Monocyte (primary cell): ENCODE measurements around the gene PTGES.

DNA sequence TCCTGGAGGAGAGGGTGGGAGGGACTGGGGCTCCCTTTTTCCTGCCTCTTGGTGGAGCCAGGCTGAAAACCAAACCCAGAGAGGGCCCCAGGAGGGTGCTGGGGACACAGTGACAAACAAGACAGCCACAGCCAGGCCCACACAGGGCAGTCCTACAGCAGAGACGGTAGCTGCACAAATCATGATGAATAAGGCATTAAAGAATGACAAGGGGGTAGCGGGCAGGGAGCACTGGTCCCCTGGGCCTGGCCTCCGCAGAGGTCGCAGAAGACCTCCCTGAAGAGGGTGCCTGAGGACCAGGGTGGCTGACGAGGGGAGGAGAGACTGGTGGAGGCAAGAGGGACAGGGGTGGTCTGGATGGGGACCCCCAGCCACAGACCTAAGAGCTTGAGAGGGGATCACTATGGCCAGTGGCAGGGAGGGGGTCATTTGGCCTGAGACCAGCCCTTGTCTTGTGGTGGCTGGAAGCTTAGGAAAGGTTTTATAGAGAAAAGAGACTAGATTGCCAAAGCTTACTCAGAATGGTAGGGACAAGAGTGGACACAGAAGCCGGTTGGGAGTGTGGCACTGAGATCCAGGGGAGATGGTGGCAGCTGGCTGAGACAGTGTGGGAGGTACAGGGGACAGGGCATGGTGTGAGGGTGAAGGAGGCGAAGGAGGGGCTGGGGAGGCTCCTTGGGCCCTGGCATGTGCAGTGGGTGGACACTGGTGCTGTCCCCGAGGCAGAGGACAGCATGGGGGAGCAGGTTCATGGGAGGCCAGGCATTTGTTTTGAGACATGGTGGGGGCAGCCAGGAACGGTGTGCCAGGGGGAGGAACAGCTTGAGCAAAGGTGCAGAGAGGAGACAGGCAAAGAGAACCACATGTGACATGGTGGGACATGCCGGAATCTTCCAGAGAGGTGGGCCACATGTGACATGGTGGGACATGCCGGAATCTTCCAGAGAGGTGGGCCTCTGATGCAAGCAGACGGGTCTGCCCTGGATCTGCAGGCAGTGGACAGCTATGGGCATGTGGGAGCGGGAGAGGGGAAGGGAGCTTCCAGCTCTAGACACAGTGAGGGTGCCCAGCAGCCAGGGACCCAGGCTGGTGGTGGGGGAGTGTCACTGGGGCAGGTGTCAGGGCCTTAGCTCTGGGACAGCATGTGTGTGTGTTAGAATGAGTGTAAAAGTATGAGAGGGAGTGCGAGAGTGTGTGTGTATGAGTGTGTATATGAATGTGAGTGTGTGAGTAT, 122.9 kb downstream of the C9orf50 start:
- PRO-cap, 2 experiments = no peak in any of the 2 experiments

DNA sequence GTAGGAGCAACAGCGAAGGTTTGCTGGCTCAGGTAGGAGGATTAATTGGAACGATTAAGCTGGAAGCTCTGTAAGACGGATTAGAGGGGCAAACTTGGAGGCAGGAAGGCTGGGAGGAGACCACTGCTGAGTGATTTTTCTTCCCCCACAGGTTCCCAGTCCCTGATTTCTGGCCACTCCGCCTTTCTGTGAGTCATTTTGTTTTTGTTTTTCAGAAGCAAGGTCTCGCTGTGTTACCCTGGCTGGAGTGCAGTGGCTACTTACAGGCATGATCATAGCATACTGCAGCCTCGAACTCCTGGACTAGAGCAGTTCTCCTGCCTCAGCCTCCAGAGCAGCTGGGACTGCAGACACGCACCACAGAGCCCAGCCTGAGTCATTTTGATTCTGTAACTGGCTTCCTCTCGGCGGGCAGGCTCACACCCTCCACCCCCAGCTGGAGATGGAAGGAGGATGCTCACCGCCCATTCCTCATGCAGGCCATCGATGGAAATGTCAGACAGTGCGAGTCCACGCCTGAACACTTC, 117.7 kb downstream of the C9orf50 start:
- PRO-cap, 2 experiments = no peak in any of the 2 experiments

DNA sequence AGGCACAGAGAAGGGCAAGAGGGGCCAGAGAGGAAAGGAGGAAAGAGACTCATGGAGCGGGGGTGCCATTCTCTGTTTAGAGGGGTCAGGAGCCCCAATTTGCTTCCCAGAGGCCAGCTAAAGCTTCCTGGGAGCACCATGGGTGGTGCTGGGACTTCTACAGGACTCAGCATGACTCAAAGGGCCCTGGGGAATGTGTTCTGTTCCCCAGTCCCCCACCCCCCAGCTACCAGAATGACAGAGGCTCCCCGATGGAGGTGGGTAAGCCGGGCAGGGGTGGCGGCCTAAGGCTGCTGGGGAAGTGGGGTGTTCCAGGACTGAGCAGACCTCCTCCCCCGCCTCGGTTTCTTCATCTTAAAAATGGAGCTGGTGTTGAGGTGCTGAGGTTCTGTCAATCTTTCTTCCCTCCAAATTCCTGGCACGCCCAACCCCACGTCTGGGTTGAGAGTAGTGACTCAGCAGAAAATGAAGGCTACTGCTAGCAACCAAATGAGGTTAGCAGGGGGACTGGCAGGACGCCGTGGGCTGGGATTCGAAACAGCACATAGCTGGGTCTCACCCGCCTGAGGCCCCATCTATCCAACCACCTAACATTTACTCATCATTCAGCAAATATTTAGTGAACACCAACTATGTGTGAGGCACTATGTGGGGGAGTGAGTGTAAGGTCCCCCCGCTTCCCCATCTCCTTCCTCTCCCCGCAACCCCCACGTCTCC, 50.4 kb downstream of the C9orf50 start:
- PRO-cap, 2 experiments = peak in 1 of 2 experiments; most common plus-strand start position 513 of the sequence (in 1)

DNA sequence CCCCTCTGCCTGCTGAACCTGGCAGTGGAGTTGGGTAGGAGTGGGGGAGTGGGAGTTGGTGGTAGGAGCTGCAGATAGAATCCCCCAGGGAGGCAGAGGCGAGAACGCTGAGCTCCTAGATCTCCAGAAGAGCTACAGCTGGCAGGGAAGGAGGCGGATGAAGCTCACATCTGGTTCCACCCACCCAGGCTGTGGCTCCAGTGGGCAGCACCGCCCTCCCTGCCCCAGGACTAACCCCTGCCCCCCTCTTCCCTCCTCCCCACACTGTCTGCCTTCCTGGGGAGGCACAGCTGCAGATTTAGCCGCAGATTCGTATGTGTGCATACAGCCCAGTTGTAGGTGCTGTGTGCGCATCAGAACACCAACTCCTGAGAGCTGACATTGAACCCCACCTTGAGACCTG, 34.2 kb downstream of the C9orf50 start:
- PRO-cap, 2 experiments = no peak in any of the 2 experiments

GRCh38 chr9:129607486-129608074, 13.3 kb downstream of the C9orf50 start:
- PRO-cap, 2 experiments = peak in 2 of 2 experiments; most common plus-strand start chr9:129607996 (in 2); most common minus-strand start chr9:129607791 (in 2)

DNA sequence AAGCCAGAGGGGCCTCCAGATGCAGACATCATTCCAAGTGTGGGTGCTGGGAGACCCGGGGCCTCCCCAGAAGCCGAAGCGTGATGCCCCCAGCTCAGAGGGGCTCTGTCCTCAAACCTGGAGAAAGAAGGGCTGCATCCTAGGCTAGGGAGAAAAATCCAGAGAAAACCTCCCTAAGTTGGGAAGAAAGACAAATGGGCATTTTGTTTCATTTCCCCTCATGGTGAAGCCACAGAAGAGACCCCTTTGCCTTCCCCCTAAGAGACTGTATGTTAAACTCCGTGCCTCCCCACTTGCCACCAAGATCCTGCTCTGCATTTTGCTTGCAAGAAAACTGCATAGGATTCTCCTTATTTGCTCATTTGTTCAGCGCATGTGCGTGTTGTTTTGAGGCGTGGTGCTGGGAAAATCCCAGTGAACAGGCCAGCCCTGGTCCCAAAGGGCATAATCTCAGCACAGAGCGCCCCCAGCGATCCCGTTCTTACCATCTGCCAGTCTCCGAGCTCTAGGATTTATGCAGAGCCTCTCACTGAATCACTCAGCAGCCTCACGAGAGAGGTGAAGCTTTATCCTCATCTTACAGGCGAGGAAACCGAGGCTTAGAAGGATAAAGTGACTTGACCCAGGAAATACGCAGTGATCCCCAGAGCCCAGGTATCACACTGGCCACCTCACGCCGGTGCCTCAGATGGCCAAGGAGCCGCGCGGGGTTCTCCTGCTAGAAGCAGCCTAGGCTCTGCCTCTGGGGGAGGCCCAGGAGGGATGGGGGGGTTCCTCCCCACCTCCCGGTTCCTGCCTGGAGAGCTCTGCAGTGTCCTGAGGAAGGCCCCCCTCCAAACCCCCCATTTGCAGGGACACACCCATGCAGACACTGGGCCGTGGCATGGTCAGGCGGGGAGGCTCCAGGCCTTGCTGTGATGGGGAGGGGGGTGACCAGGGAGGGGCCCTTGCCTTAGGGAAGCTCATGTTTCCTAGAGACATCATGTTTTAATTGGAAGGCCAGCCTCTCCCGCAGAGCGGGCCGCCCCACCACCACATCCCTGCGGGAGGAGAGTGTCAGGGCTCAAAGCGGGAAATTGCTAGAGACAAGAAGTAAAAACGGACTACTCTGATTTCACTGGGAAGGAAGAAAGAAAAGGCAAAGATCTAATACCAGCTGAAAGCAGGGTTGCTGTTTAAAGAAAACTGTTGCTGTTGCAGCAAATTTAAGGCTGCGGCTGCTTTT, 11.7 kb downstream of the PRRX2 start:
- PRO-cap, 2 experiments = no peak in any of the 2 experiments

- PRO-cap, 2 experiments = no peak in any of the 2 experiments
Measured at GRCh38 chr9:129703653-129704033, 38.2 kb downstream of the PRRX2 start.

GRCh38 chr9:129726582-129727169, 26.2 kb downstream of the PTGES start:
- PRO-cap, 2 experiments = no peak in any of the 2 experiments

DNA sequence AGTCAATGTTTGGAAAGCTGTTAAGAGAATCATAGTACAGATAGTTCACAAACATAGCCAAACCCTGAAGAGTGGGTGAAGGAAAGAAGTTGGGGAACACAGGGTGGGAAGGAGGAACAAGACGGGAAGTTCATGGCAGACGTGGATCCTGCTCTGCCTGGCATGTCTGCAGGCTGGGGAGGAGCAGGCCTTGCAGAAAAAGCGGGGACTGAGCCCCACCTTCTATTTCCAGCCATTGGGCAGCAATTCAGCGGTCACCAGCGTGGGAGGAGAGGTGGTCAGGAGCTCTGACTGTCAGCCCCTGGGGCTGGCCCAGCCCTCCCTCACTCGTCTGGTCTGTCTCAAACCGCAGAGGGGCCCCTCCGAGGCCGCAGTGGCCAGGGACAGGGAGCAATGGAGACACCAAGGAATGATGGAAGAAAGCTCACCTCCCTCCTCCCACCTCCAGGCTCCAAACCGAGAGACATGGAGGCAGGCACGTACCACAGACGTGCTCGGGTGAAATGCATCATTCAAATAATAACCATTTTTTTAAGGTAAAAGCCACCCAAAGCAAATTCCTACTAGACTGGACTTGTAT, 9.9 kb downstream of the PTGES start:
- PRO-cap, 2 experiments = peak in 1 of 2 experiments; most common minus-strand start position 329 of the sequence (in 1)

- PRO-cap, 2 experiments = peak in 2 of 2 experiments; most common plus-strand start chr9:129753177 (in 1); most common minus-strand start chr9:129753034 (in 2)
Measured at GRCh38 chr9:129752836-129753407, at the start of gene PTGES. Gene PTGES, minus strand, starts transcription at chr9:129753042.

- PRO-cap, 2 experiments = no peak in any of the 2 experiments
Measured at GRCh38 chr9:129867590-129868514, 32.6 kb downstream of the USP20 start.

- PRO-cap, 2 experiments = no peak in any of the 2 experiments
Measured at GRCh38 chr9:129938349-129938785, 103.1 kb downstream of the USP20 start.

- PRO-cap, 2 experiments = no peak in any of the 2 experiments
Measured at GRCh38 chr9:129945157-129945871, 97.7 kb downstream of the FNBP1 start.

DNA sequence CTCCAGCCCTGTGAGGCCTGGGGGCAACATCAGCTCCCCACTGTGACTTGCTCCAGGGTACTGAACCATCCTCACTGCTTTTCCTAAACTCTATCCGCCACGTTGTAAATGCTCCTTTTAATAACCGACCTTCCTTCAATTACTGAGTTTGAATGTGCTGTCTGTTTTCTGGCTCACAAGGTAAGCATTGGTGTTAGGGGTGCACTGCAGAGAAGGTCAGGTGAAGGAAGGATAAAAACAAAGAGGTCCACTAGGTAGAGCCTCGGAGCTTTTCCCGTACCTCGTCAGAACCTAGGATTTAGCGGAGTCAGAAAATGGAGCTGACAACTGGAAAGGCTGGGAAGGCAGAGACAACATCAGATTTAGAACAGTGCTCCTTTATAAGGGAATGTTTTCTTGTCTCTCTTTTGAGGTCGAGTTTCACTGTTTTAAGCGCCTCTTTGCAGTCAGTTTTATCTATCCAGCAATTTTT, 80.7 kb downstream of the FNBP1 start:
- PRO-cap, 2 experiments = no peak in any of the 2 experiments

DNA sequence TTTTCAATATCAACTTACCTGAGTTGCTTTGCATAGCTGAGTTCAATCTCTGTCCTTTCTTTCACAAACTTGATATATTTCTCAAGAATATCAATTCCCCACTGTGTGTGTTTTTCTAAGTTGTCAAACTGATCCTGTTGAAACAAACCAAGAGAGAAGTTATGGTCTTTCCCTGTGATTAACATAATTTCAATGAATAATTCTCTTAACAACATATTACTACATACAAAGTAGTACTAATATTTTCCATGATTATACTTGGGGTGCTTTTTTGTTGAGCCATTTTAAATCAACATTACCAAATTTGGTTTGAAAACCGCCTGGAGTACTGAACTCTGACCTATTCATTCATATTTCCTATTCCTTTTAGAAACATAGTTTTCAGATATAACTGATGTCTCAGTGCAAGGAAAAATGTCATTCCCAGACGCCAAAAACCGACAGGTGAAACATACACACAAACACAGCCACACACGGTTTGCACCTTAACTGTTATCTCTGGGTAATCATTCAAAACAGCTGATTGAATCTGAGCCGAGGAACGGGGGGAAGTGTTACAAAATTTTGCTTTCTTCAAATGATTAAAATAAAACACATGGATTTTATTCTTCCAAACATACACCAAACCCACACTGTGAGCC, 48.0 kb downstream of the FNBP1 start:
- PRO-cap, 2 experiments = no peak in any of the 2 experiments

DNA sequence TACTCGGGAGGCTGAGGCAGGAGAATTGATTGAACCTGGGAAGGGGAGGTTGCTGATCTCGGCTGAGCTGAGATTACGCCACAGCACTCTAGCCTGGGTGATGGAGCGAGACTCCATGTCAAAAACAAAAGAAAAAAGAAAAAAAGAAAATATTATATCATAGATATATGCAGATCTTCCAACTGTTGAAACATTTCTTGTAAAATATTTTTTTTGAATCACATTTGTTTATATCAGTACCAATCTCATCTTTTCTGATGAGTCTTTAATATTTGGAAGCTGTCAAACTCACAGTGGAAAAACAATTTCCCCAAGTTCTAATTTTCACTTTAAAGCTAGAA, 42.6 kb downstream of the FNBP1 start:
- PRO-cap, 2 experiments = no peak in any of the 2 experiments

- PRO-cap, 2 experiments = no peak in any of the 2 experiments
Measured at GRCh38 chr9:130031123-130031674, 11.8 kb downstream of the FNBP1 start.

GRCh38 chr9:130054123-130054887, 599 bp downstream of the GPR107 start:
- PRO-cap, 2 experiments = no peak in any of the 2 experiments

- PRO-cap, 2 experiments = no peak in any of the 2 experiments
Measured at GRCh38 chr9:130186684-130186997, 14.4 kb downstream of the NCS1 start.

DNA sequence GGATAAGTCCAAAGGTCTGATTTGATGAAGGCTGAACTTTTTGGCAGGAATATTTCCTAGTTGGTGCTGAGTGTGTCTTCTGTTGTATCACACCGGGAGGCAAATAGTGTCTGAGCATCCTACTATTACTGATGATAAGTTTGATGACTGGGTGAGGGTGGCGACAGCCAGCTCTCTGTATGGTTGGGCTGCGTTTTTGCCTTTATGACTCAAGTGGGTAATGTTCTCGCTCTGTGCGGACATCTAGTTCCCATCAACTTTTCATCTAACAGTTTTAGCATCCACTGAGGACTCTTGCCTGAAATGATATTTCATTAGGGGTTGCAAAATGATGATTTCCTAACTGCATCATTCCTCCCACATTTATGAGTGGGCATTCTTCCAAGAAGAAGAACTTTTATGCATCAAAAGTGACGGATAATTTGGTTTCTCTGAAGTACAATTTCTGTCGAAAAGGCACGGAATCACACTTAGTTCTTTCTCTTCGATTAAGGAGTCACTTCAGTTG, 26.6 kb downstream of the HMCN2 start:
- PRO-cap, 2 experiments = no peak in any of the 2 experiments